ENCODE results near the genes C20orf203 and BPIFA3.

GRCh38 chr20:32194085-32194532, 13.4 kb downstream of the PLAGL2 start:
- RRBS: no CpG with 5 or more reads among the region's 4 CpGs

DNA sequence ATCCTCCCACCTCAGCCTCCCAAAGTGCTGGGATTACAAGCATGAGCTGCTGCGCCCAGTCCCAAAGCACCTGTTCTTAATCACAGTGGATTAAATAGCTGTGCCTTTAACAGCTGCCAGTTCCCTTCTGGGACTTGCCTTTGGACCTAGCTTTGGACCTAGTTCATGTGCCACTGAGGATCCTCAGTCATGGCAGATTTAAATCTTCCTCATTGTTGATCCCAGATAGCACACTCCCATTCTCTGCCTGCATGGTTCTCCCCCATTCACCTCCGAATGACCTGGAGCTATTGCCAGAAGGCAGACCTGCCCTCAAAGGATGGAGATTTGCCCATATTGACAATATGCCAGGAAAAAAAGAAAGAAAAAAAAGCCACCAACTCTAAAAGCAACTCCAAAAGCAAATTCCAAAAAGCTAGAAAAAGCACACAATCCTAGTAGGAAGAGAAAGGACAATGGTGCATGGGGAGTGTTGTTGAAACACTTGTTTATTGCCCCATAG, 10.7 kb downstream of the POFUT1 start:
- RRBS: no CpG with 5 or more reads among the region's 2 CpGs

DNA sequence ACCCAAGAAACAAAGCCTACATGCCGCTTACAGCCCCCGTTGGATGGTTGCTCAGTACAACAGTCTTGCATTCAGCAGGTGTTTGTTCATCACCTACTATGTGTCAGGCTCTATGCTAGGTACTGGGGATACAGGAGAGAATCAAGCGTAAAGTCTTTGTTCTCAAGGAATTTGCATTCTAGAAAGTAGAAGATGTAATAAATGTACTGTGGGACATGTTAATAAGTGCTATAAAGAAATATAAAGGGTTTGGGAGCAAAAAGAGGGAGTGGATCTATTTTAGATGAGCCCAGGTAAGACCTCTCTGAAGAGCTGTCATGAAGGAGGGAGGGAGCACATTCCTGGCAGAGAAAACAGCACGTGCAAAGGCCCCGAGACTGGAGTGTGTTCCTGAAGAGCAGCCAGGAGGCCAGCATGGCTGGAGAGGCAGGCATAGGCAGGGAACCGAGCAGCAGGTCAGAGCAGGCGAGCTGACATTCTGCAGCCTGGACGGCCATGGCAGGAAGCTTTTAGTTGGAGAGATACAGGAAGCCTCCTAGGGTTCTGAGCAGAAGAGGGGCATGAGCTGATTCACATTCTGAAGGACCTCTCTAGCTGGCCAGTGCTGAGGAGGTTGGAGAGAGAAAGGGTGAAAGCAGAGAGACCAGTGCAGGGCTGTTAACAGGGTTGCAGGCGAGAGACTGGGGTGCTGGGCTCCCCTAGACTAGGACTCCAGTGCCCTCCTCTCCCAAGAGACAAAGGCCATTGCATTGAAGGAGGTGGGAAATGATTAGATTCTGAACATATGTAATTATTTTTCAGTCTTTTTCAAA, 29.6 kb downstream of the POFUT1 start:
- RRBS: no CpG with 5 or more reads among the region's 9 CpGs

- RRBS: no CpG with 5 or more reads among the region's 5 CpGs
These were observed 772 bp upstream of the ASXL1 start for GRCh38 chr20:32357422-32357695.

DNA sequence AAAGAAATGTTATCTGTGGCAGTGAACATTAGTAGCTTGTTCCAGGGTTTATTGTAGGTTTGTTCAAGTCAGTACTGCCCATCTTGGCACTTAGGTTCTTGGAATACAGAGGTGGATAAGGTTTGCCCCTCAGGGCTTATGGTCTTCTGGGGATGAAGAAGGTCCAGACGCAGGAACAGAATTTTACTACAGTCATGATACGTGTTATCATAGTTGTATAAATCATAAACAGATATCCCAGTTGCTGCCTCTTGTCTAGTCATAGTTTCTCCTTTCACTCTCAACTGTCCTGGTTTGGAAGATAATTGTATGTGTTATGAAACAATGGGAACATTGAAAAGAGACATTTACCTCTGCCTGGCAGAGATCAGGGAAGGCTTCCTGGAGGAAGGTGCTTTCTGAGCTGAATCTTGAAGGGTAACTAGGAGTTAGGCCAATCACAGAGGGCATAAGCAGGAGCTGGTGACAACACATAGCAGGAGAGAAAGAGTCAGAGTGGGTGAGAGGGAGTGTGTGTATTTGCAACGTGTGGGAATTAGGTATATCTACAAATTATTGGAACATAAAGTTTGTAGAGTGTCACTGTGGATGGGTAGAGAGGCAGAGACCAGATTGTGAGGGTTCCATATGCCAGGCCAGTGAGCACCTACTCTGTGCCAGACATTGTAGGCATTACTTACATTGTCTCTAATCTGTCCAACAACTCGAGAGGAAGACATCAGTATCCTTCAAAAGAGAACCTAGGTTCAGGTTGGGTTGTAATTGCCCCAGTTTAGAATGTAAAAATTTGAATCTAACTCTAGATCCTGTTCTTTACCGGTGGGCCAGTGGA, 5.4 kb downstream of the ASXL1 start:
- RRBS: no CpG with 5 or more reads among the region's 5 CpGs

DNA sequence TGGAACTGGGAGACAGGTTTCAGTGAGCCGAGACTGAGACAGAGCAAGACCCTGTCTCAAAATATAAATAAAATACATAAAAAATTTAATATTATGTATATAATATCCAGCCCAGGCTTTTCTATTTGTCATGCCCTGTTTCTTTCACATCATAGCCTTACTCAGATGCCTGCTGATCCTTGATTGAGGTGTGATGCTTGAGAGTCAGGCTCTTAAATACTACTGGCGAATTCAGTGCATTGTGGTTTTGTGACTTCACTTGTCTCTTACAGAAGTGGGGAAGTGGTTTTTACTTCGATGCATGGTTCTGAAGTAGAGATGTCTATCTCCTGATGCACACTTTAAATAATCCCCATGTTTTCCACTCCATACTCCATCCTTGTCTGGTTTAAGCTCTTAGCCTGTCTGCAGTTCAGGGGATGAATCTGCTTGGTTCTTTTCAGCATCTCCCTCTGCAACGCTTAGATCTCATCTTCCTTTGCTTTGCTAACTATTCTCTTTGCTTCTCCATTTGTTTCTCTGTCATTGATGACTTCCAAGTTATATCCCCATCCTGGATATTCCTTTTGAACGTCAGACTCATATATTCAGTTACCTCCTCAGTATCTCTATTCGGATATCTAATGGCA, 29.2 kb downstream of the ASXL1 start:
- RRBS: no CpG with 5 or more reads among the region's 6 CpGs

DNA sequence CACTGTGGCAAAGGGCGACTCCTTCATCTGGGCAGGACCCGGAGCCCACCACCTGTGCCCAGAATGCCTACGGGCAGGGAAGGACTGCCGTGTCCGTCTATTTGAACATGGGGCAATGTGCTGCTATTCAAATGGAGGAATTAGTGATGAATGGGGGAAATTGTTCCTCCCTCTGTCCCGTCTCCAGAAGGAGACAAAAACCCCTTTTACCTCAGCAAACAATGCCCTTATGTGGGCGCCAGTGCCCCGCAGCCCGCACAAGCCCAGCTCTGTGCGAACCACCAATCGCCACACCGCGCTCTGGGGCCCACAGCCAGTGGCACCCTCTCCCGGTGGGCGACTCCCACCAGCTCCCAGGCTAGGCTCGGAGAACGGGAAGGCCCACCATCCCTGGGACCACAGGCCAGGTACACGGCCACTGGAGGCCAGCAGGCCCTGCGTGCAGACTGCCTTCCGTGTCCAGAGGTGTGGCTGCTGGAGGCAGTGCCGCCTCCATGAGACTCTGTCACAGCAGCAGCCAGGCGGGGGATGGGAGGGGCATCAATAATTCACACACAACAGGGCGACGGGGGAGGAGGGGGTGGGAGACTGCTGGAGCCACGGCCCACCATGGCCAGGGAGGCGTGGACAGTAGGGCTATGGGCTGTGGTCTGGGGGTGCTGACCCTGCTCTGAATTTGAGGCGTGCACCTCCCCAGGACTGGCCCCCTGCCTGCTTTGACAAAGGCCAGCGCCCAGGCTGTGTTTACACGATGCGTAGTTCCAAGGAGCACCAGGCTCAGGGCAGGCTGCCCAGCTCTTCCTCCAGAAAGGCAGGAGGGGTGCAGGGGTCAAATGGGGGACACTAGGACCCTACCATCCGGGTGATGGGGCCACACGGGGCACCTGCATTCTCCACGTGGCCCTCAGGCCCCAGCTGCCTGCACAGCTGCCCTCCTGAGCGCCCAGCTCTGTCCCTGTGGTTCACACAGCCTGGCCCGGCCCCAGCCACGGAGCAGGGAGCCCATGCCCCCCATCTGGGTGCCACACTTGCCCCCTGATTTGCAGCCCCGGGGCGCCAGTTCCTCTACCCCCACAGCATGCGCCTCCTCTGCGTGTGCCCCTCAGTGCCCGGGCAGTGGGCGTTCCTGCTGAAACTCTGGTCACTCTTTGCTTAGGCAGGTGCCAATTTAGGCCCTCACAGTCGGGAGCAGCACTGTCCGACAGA, 105.8 kb downstream of the ASXL1 start:
- RRBS: 49% methylated on average over 9 of the region's 44 CpGs

DNA sequence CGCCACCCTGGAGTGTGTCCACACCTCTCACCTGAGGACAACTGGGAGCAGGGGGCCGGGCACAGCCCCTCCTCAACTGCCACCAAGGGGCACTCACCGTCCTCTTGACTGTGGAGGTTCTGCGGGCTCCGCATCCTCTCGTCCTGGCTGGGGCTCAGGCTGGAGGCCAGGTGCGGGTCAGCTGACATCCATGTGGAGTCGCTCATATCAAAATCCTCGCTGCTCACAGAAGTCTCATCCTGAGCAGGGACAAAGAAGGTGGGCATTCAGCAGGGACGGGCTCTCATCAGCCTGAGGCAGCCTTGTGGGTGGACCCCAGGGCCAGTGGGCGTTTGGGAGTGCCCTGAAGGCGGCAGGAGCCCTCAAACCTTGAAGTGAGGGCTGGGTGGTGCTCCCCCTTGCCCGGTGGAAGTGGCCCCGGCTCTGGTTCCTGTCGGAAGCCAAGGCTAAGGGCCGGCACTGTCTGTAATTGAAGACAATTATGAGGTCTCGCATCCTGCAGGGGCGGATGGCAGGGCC, 110.6 kb downstream of the NOL4L start:
- RRBS: 9% methylated on average over 2 of the region's 18 CpGs

GRCh38 chr20:32497440-32498350, 87.4 kb downstream of the NOL4L start:
- RRBS: no CpG with 5 or more reads among the region's 16 CpGs

DNA sequence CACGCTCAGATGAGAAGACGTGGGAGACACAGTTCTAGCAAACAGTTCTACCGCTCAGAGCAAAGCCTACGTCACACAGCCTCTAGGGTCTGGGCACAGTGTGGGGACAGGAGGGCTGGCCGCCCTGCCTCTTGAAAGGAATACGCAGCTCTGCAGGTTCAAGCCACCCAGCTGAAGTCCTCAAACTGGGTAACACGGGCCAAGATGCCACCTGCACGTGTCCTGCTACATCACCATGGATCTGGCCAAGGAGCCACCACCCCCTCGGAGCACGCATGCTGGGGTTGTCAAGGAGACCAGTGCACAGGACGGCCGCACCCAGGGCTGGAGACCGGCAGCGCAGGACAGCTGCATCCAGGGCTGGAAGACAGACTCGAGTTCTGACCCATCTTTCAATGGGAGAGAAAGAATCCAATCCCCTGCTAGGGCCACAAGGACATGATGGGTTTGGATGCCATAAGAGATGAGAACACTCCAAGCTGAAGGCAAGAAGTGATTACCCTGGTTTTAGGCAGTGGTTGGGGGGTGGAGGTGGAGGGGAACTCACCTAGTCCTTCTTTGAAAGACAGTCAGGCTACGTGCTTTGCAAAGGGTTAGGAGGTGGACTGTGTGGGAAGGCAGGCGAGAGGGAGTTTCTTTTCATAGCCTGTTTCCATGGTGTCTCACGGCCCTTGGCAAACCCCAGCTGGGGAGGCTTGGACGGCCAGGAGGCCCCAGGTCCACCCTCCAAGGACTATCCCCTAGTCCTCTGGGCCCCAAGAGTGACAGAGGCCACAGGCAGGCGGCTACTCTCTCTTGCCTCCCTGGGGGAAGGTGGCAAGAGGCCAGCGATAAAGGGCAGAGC, 74.7 kb downstream of the NOL4L start:
- RRBS: no CpG with 5 or more reads among the region's 21 CpGs

- RRBS: no CpG with 5 or more reads among the region's 17 CpGs
These were observed 41.2 kb downstream of the C20orf203 start for GRCh38 chr20:32632272-32633203.

- RRBS: no CpG with 5 or more reads among the region's 3 CpGs
These were observed at the start of gene C20orf203 for GRCh38 chr20:32673912-32674186. C20orf203 (minus strand) TSS chr20:32673941.

- RRBS: no CpG with 5 or more reads among the region's 2 CpGs
These were observed at the start of gene BPIFA3 for GRCh38 chr20:33217065-33217437. BPIFA3 (plus strand) TSS chr20:33217352.

DNA sequence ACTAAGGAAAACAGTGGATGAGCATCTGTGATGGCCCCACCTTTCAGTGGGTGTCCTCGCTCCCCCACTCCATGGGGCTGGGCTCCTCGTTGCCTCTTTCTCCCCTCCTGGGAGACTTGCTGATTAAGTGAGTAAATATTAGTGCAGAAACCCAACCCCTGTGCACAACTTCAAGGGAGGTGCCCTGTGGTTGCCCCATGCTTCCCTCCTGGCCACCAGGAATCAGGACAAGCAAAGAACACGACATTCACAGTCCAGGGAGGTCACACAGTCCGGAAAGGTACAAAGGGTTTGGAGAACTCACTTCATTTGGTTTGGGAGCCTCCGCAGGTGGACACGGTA, 9.7 kb upstream of the BPIFB1 start:
- RRBS: no CpG with 5 or more reads among the region's 6 CpGs

DNA sequence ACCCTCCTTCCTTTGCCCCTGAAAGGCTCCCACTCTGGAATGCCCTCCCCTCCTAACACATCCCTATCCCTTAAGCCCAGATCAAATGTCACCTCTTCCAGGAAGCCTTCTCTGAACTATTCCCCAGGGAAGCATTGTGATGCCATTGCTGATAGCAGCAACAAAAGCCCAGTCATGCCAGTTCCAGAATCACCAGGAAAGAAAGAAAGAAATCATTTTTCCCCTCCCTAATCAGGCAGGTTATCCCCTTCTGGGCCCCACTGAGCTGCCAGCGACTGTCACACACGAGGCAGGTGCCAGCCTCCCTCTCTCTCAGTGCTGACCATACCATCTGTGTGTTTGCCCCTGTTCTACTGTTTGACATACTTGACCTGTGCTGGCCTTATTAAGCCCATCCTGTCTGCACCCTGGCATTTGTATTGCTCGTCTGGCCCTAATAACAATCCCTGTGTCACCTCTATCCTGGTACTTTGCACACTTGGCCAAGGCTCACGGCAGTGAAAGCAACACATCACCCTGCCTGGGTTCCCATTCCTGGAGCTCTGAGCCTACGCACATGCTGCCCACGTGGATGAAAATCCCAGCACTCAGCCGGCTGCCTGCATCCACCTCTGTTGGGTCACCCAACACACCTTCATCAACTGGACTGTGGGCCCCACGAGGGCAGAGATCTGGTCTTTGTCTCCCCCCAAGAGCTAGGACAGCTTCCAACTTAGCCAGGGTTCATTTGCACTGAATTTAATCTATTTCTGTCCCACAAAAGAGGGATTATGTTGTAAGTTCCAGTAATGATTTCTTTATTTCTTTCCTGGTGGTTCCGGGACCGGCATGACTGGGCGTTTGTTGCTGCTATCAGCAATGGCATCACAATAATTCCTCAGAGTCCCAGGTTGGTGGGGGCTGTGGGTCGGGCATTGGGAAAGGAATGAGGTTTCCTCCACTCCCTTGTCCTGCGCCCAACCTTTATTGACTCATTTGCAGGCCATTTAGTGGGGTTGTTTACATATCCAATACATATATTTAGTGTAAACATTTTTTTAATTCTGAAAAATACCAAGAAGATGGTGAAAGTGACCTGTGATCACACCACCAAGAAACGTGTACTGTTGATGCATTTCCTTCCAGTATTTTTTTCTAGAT, 5.2 kb upstream of the BPIFB1 start:
- RRBS: no CpG with 5 or more reads among the region's 14 CpGs

DNA sequence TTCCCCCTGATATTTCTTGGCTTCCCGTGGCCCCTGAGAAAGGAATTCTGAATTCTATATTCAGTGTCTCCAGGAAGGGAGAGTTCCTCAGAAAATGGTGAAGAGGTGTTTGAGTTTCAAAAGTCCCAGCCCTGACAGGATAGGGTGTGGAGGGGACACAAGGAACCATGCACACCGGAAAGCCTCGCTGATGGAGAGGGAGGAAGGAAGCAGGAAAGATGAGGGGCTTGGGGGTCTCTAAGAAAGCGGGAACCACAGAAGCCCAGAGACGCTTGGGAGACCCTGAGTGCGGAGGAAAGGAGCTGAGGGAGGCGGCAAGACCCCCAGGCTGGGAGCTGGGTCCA, 49.6 kb downstream of the BPIFB1 start:
- RRBS: no CpG with 5 or more reads among the region's 7 CpGs

DNA sequence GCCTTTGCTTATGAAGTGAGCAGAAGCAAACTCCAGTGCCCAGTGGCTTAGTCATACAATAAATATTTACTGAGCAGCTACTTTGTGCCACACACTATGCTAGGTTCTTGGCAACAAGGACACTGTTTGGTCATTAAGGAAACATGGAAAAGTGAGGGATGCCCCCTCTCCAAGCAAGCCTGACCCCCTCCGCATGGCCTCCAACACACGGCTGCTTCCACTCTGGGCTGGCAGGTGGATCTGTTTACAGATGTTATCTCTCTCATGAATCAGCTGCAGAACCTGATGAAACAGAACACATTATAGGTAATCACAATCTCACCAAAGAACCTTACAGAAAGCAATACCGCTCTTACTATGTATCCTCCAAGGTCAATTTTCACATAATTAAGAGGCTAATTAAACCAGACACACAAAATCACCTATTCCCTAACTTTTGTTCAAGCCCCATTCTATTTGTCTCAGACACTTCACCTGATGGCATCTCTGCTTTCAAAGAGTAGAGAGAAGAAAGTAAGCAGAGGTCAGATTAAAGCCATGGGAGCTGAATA, 27.3 kb downstream of the CDK5RAP1 start:
- RRBS: no CpG with 5 or more reads among the region's 3 CpGs

DNA sequence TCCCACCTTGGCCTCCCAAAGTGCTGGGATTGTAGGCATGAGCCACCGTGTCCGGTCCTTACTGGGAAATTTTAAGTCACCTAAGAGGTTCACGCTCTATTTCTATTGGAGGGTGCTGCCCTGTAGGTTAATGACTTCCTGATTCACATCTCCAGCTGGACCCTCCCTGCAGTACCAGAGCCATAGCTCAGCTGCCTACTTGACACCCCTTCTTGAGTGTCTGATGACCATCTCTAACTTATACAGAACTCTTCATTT, 741 bp upstream of the CDK5RAP1 start:
- RRBS: no CpG with 5 or more reads among the region's 3 CpGs

GRCh38 chr20:33422801-33424045, 20.3 kb downstream of the SNTA1 start:
- RRBS: 95% methylated on average over 3 of the region's 16 CpGs

DNA sequence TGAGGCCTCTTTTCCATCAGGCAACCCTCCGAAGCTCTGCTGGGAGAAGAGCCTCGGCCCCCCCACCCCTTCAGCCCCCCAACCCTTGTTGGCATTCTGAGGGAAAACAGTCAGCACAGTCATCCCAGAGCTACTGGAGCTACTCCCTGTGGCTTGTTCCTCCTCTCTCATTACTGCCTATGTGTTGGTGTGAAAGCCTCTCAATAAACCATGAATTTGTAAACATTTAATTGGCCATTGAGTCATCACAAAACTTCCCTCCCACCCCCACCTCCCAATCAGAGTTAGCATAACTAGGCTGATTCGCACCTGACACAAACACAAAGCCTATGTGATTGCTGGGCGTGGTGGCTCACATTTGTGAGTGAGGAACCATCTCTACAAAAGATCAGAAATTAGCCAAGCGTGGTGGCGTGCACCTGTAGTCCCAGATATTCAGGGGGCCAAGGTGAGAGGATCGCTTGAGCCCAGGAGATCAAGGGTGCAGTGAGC, 17.1 kb upstream of the SNTA1 start:
- RRBS: no CpG with 5 or more reads among the region's 7 CpGs